Fibroblast of the aortic adventitia (primary cell): ENCODE measurements around the gene CCDC126.

DNA sequence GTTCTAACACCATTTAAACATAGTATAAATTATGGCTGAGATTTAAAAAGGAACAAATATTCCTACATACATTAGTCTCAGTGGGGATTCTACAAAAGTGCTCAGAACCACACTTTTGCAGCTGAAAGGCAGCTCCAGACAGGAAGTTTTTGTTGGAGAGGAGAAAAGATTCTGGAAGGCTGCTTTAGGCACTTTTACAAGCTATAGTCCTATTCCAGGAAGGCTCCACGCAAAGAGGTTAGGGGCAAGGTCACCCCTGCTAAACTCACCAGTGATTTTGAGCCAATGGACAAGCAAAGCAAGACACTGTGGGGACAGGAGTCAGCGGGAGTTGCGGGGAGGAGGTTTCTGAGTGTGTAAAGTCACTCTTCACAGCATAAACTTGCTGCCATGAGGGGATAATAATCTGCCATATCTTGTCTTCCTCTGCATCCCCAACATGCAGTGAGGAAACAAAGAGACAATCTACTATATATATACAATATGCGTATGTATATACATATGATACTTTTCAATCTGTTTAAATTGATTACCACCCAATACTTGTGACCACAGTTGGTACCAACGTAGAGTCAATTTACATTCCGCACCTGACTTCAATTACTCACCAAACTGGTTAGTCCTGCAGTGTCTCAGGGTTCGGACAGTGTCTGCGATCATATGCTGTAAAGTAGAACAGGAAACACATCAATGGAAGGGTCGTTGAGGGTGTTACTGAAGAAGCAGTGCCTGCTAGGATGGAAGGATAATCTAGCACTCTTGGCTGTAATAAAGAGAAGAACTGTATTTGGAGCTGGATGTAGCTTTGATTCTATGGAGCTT is 179.5 kb upstream of the CDCA7L start:
- CAGE, long polyA plus RNA, result no peak

DNA sequence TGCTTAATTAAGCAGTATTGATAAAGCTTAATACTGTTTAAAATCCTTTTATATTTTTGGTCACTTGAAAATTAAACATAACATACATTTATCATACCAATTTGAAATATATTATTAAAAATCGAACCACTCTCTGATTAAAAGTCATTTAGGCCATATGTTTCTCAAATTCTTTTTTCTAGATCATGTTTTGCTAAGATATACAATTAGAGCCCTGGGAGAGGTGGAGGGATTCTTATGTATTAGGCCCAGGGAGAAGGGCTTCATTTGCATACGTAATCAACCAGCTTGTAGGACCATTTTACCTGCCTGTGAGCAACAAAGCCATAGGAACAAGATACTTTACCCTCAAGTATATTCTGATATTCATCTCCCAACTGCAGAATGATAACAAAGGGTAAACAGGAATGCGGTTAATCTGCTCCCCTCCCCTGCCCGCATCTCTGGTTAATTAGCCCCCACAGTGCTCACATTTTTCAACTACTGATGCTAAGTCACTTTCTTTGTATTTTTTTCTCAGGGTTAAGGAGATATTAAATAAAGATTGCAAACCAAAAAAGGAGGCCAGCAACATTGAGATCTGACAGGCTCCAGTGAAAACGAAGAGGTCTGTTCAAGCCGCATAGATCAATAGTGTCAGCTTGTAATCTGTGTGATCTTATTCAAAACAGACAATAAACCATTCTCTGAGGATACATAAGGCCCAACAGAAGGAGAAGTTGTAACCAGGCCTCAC is 203.5 kb downstream of the RAPGEF5 start:
- CAGE, long polyA plus RNA, result no peak

DNA sequence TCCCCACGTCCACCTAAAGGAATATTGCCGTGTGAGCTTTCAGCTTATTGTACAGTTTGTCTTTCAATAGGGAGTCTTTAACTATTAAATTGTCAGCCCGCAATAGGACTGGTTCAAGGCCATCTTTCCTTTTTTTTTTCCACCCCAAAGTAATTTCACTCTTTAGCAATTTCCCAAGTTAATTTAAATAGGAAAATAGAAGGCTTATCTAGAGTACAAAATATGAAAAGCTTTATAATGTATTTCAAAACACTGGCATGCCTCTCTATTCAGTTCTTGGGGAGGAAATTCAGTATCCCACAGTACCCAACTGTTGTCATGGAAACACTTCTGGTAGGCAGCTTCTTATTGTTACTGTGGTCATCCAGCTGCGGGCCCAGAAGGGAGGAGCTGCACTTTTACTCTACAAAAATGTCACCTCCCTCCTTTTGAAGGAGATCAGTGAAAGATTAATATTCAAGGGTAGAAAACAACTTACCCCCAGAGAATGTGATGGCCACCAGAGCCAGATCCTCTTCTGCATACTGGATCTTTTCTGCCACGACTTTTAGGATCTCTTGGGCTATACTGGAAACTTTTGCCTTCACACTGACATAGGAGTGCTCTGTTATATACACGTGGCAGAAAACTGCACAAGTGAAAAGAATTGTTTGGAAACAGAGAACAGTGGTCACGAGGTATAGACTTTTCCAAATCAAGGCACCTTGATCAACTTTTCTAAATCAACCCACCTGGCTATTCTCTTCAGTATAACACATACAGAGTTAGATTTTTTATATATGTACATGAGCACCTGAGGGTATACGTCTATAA is 202.8 kb downstream of the RAPGEF5 start:
- CAGE, long polyA plus RNA, result no peak

GRCh38 chr7:22217071-22217605 is 139.8 kb downstream of the RAPGEF5 start:
- CAGE, long polyA plus RNA, result no peak

DNA sequence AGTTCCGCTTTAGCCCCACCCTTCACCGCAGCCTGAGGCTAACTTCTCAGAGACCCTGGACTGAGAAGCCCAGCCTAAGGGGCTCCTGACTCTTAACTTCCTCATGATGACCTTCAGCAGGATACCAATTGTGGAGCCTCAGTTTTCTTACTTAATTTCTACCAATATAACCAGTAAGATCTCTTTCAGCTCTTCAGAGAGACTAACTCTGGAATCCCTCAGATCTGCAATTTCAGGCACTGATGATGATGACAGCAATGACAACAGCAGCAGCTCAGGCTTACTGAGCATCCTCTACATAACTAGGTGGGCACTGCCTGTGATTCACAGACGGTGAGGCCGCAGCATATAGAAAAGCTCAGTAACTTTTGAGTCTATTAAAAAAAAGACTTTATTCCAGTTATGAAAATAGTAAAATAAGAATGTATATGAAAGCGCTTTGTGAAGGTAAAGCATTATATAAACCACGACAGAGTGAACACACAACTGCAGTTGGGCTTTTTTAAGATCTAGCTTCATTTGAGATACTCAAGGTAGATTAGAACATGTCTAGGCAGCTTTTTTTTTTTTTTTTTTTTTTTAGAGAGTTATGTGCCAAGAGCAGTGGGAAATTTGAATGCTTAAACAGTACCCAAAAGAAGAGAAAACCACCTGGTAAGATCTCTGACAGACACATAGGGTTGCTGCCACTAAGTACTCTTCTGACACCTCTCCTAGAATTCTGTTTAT is 11.7 kb downstream of the RAPGEF5 start:
- CAGE, long polyA plus RNA, result no peak

GRCh38 chr7:22879527-22879759 is 56.8 kb upstream of the TOMM7 start:
- CAGE, long polyA plus RNA, result no peak

- CAGE, long polyA plus RNA, result no peak
Observed at GRCh38 chr7:22896917-22897301, 74.3 kb upstream of the TOMM7 start.

DNA sequence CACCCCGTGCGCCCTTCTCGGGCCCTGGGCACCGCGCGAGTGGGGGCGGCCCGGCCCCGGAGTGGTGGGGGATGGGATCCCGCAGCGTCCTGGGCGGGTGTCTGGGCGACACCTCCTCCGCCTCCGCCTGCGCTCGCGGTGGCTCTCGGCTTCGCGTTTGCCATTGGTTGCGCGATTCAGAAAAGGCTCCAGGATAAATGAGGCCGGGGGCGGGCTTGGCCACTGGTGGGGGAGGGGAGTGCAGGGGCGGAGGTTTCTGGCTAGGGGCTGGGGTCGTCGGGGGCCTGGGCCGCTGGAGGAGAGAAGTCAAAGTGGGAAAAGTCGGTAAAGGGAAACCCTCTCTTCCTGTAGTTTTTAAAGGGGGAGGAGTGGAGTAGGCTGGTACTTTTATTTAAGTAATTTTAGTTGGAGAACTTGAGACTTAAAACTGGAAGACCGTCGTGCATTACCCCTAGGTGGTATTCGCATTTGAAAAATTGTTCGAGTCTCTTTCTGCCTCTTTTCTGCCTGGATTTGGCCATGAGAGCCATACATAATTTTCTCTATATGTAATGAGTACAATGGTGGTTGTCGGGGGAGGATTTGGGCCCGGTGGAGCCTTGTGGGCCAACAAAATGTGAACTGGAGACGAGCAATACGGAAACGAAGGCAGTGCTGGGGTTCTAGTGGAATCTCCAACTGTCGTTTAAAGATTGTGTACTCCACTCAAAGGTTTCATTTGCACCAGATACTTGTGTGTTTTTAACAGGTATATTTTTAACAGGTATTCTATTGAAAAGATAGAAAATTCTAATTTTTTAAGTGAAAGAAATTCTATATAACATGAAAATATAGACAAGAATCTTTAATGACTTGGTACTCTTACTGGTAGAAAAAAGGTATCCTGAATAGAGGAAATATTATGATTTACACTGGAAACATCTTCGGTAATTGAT is 1.2 kb upstream of the IGF2BP3 start:
- CAGE, long polyA plus RNA, result no peak

DNA sequence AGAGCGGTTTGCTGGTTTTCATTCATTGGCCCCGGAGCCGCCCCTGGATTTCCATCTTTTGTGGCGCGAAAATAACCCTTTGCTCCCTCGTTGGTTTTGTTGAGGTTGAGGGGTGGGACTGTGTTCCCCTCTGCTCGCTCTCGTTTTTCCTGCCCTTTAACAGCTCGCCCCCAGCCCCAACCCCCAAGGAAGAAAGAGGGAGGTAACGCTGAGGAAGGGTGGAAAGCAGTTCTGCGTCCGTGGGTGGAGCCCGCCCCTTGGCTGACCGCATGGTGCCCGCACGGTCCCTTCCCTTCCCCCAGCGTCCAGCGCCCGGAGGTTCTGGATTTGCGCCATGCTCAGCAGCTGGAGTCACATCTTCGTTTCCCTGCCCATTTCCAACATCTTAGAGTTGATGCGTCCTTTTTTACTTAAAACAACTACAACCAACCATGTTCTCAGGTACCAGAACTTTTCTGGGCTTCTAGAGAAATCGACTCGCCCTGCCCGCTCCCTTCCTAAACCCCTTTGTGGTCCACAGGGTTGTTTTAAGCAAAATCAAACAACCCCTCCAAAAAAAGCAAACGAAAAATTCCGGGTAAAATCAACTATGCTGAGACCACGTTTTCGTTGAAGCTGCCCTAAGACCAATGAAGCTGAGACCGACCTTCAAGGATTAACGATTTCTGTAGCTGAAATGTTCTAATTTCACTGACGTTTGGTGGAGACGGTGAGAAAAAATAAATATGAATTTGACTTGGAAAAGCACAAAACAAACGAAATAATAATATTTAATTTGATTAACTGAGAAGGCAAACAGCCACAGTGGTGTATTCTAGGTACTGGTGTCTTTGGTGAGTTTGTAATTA is 4.4 kb upstream of the IGF2BP3 start:
- CAGE, long polyA plus RNA, result no peak

DNA sequence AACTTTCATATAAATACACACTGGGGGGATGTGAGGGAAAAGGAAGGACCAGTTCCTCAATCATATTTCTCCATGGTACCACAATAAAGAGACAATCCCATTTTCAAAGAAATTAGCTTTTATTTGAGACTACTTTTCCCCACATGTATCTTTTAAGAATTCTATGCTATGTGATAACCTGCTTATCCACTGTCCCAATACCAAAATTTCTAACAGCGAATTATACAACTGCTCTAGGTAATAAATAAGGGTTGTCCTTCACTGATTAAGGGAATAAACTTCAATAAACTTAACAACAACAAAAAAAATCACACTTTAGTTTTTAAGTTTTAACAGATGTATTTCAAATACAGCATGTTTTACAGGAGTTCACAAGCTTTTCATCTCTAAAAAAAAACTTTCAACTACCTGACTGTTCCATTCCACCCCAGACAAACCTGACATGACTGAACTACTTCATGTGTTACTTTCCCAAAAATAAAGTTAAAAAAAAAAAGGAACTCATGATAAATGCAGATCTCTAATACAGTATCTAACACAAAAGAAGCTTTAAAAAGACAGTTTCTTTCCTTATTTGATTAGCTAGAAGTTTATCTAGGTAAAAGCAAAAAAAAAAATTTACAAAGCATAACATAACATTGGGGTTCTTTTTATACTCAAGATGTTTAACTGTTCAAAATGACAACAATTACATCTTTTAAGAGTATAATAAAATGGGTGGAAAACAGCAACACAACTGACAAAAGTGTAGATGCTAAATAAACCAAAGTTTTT is 26.9 kb downstream of the TRA2A start:
- CAGE, long polyA plus RNA, result no peak

GRCh38 chr7:23524956-23526055 is 6.5 kb downstream of the TRA2A start:
- CAGE, long polyA plus RNA, result no peak

- CAGE, long polyA plus RNA, result no peak
Observed at GRCh38 chr7:23530826-23531299, 918 bp downstream of the TRA2A start.

DNA sequence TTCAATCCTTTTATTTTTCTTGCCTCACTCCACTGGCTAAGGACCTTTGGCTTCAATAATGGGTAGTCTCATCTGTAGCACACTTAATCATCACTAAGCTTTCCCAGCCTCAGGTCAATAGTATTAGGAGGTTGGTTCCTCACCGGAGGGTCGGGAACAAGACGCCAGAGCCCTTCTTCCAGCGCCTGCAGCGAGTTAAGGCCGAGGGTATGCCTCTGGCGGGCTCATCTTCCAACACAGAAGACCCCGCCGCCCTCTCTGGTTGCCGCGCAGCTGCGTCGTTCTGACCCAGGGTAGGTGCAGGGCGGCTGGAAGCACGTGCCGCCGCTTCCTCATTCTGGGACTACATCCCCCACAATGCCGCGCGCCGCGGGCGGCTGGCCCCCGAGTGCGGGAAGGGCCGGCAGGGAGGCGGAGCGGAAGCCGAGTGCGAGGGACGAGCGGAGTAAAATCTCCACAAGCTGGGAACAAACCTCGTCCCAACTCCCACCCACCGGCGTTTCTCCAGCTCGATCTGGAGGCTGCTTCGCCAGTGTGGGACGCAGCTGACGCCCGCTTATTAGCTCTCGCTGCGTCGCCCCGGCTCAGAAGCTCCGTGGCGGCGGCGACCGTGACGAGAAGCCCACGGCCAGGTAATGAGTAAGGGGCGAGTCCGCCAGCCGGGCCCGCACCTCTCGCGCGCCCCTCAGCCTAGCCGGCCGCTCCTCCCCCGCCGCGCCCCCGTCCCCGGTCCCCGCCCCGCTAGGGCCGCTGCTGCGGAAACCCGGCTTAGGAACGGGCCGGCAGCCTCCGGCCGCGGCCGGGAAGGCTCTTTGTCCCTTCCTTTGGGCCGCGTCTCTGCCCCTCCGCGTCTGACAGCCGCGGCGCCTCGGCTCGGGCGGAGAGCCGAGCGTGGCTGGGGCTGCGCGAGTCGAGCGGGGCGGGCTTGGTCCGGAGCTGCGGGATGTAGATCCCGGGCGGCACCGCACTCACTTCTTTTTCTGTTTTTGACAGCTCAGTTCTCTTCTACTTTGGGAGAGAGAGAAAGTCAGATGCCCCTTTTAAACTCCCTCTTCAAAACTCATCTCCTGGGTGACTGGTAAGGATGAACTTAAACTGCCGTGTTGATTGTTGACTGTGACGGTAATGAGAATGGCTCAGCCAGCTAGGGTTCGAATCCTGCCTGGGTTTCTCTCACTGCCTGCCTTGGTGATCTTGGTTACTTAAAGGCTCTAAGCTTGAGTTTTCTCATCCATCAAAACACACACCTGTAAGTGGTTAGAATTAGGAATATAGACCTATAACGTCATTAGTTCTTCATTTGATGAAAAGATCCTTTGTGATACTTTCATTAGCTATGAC is at the start of gene CCDC126:
Gene CCDC126 (plus strand): TSS at position 409 of the 1,341 bp plus-strand sequence.
- CAGE, long polyA plus RNA, result no peak

DNA sequence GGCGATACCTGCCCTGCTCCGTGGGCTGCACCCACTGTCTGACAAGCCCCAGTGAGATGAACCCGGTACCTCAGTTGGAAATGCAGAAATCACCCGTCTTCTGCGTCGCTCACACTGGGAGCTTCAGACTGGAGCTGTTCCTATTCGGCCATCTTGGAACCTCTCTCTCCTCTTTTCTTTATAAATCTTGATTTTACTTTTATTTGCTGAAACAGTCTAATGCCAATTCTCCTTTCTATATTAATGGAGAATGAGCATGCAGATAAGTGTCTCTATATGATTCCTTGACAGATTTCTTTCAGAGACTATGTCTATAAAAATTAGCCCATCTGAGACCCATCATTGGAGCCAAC is 13.0 kb downstream of the STK31 start:
- CAGE, long polyA plus RNA, result no peak

DNA sequence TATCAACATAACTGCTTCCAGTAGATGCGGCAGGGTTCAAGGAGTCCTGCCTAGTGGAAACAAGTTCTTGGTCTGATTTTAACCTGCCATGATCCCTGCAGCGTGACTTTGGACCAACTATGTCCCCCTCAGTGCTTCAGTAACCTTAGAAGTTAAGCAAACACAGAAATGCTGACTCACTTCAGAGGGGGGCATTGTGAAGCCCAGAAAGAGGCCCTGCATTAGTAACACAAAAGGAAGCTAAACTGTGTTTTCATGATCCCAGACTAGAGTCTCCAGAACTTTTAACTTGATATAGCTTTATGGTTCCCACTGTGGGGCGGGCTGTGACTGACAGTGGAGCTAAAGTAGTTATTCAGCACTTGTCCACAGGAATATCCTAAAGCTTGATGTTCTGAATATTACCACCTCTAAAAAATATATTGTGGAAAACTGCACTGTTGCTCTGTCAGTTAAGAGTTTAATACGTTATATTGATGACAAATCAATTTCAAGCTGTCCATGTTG is 95.4 kb upstream of the PALS2 start:
- CAGE, long polyA plus RNA, result no peak

GRCh38 chr7:24636968-24637360 is 63.7 kb downstream of the PALS2 start:
- CAGE, long polyA plus RNA, result no peak

- CAGE, long polyA plus RNA, result no peak
Observed at GRCh38 chr7:24842334-24843383, 85.4 kb upstream of the GSDME start.

- CAGE, long polyA plus RNA, result no peak
Observed at GRCh38 chr7:24917860-24918544, 62.0 kb downstream of the OSBPL3 start.

DNA sequence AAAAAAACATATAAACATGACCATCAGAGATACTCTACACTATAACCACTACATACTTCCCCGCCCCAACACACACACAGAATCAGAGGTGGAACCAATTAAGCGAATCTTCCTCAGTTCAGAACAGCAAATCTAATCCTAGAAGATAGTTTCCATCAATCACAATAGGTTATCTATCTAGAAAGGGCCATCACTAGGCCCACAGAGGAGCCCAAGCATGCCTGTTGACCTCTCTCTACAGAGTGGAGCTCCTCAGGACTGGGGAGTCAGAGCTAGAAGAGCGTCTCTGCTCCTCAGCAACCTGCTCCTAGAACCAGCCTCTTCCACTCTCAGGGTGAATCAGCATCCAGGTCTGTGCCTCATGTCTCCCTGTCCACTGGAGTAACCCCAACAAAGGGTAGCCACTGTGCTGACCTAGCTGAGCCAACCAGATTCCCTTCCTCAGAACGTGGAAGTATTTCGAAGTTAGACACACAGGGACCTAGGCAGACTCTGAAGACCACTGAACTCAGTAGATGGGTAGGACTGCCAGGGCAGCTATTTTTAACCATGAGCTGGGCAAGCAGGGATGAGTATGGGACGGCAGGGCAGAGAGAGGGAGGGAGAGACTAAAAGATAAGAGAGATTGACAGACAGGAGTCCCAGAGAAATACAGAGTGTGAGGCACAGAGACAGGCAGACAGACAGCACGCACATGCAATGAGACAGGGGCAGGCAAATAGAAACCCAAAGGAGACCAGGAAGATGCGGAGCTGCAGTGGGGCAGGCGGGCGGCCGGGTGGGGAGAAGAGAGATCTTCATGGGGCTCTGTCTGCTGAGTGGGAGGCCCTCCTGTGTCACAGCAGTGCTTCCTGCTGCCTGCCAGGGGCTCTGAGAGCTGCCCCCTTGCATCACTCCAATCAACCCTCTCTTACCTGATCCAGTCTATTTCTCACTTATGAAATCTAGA is 56.7 kb downstream of the OSBPL3 start:
- CAGE, long polyA plus RNA, result no peak

DNA sequence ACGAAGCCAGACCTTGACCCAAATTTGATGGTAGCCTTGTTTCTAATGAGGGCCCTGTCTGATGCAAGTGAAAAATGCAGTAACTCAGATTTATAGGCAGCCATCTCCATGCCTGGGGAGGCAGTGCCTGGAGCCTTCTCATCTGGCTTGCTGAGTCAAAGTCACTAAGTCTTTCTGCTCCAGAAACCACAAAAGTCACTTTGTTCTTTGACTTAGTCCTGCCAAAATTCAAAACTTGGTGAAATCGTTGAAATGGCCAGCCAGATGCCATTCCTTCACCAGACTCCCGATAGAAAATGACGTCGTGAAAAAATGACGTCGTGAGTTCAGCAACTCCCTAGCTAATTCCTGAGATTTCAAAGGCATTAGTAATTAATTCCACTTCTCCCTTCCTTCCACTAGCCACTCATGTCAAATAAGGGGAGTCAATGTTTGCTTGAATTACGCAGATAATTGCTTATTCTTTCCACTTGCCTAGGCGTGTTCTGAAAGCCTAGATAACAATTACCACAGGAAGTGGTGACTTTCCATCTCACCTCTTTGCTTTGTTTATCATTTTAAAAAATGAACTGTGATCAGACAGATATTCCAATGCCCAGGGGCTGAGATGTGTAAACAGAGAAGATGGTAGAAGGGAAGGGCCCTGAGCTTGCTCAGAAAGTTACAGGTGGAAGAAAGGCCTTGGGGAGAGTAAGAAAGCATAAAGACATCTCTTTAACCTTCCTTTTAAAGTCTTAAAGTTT is 48.5 kb upstream of the OSBPL3 start:
- CAGE, long polyA plus RNA, result no peak